Aortic smooth muscle cell (primary cell): ENCODE measurements around the genes ZNF730, PLEKHF1 and URI1.

GRCh38 chr19:22028594-22028943, 17.8 kb upstream of the ZNF208 start:
- RRBS, result no CpG with 5 or more reads among the region's 1 CpG

DNA sequence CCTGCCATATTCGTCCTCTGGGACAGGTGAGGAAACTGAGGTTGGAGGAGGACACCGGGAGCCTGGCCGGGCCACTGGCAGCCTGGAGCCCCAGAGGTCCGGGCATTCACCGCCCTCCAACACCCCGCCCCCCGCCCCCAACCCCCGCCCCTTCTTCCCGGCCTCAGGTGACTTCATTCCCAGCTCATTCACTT, 5.1 kb upstream of the ZNF98 start:
- RRBS, result 2% methylated on average over 4 of the region's 9 CpGs

DNA sequence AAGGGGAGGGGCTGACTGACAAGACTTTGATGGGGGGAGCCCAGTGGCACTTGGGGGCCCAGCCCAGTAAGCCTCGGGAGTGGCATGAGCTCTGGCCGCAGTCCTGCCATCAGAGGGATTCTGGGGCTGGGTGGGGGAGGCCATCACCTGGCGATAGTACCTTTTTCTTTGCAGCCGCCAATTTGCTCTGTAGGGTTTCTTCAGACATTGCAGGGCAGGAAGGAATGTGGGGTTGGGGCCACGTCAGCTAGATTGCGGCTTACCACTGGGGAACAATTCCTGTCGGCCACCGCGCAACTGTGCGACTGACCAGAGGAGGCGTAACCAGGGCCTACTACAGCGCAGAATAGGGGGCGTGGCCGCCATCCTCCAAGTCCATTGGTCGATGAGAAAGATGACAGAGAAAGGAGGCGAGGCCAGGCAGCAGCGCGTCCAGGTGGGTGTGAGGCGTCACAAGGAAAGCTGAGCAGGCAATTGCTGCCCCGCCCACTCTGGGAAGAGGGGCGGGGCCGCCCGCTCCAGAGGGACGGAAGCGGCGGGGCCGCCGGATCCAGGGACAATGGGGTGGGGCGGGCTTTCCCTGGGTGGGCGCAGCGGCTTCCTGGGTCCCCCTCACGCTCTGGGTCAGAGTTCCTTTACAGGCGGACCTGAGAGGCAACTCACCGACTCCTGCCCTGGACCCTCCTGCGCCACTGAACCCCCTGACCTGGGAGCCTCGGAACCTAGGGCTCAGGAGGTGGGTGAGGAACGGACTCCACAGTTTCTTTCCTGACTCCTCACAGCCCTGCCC, 101.8 kb upstream of the ZNF492 start:
- RRBS, result no CpG with 5 or more reads among the region's 37 CpGs

DNA sequence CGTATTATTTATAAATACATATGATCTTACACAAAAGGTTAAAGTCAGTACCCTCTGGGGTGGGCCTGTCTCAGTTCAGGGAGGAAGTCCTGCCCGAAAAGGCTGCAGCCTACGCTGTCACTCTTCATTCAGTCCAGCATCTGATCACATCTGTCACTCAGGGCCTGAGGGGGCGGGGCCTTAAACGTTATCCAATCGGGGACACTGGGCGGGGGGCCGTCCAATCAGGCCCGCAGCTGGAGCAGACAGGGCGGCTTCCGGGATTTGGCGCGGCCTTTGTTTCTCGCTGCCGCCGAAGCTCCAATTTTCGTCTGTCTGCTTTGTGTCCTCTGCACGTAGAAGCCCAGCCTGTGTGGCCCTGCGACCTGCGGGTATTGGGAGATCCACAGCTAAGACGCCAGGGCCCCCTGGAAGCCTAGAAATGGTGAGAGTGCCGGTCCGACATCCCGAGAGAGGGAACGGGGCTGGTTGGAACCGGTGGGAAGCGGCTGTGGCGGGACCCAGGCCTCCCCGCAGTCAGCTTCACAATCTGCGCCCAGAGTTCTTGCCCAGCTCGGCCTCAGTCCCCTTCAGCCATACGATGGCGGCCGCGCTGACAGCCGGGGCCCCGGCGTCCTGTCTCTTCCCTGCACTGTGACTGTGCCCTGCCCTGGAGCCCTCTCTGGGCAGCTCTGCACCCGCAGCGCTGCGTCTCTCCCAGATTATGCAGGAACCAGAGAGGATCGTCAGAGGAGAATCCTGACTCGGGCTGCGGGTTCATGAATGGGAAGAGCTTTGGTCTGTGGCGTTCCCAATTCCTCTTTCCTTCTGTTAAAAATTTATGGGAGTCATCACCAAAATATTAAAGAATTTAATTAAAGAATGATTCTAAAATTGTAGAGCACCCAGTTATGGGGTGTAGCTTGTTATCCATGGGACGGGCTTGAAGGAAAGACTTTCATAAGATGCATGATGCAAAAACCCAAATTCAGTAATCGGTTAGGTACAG, at the start of gene ZNF730:
Gene ZNF730, plus strand, starts transcription at position 273 of the 988 bp plus-strand sequence.
- RRBS, result no CpG with 5 or more reads among the region's 47 CpGs

GRCh38 chr19:23261216-23262037, 11.2 kb upstream of the ZNF724 start:
- RRBS, result no CpG with 5 or more reads among the region's 7 CpGs

GRCh38 chr19:23380275-23380572, 15.0 kb downstream of the ZNF91 start:
- RRBS, result no CpG with 5 or more reads among the region's 3 CpGs

DNA sequence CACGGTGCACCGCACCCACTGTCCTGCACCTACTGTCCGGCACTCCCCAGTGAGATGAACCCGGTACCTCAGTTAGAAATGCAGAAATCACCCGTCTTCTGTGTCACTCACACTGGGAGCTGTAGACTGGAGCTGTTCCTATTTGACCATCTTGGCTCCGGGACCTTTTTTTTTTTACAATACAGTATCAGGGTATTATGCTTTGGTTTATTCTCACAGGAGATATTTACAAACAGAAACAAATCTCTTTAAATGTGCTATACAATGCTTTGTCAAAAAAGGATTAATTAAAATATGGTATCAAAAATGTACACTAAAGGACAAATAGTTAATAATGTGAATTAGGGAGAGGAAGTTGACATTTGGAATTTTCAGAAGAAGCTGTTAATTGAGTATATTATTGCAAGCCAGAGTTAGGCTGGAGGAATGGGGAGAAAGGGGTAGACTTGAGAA, 67.6 kb upstream of the ZNF254 start:
- RRBS, result no CpG with 5 or more reads among the region's 6 CpGs

DNA sequence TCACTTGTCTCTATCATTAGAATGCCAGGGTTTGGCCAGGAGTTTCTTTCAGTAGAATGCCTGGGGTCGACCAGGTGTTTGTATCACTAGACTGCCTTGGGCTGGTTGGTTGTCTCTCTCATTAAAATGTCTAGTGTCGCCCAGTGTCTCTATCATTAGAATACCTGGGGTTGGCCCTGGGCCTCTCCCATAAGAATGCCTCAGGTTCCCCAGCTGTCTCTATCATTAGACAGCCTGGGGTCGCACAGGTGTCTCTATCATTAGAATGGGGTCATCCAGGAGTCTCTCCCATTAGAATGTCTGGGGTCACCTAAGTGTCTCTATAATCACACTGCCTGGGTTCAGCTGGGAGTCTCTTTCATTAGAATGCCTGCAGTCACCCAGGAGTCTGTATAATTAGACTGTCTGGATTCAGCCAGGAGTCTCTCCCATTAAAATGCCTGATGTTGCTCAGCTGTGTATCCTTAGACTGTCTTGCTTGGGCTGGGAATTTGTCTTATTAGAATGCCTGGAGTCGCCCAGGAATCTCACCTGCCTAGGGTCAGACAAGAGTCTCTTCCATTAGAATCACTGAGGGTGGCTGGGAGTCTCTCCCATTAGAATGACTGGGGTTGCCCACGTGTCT, 1450.3 kb downstream of the UQCRFS1 start:
- RRBS, result no CpG with 5 or more reads among the region's 5 CpGs

- RRBS, result 19% methylated on average over 2 of the region's 13 CpGs
Observed at GRCh38 chr19:28403473-28404255, 809.3 kb downstream of the UQCRFS1 start.

GRCh38 chr19:29404992-29405539, 120.7 kb upstream of the VSTM2B start:
- RRBS, result 6% methylated on average over 1 of the region's 26 CpGs

- RRBS, result no CpG with 5 or more reads among the region's 14 CpGs
Observed at GRCh38 chr19:29623707-29624321, 17.7 kb downstream of the POP4 start.

GRCh38 chr19:29664567-29665777, at the start of gene PLEKHF1:
Gene PLEKHF1, plus strand, starts transcription at chr19:29665461.
- RRBS, result 2% methylated on average over 57 of the region's 99 CpGs

GRCh38 chr19:29806095-29806801, 5.5 kb upstream of the CCNE1 start:
- RRBS, result no CpG with 5 or more reads among the region's 9 CpGs

GRCh38 chr19:29841707-29842071, 29.9 kb downstream of the CCNE1 start:
- RRBS, result no CpG with 5 or more reads among the region's 2 CpGs

GRCh38 chr19:29873492-29873799, 61.7 kb downstream of the CCNE1 start:
- RRBS, result 3% methylated on average over 25 of the region's 37 CpGs

GRCh38 chr19:29942064-29943183, at the start of gene URI1:
Gene URI1, plus strand, starts transcription at chr19:29942239.
- RRBS, result 1% methylated on average over 28 of the region's 125 CpGs

GRCh38 chr19:30161250-30161449, 211.0 kb upstream of the ZNF536 start:
- RRBS, result no CpG with 5 or more reads among the region's 1 CpG

DNA sequence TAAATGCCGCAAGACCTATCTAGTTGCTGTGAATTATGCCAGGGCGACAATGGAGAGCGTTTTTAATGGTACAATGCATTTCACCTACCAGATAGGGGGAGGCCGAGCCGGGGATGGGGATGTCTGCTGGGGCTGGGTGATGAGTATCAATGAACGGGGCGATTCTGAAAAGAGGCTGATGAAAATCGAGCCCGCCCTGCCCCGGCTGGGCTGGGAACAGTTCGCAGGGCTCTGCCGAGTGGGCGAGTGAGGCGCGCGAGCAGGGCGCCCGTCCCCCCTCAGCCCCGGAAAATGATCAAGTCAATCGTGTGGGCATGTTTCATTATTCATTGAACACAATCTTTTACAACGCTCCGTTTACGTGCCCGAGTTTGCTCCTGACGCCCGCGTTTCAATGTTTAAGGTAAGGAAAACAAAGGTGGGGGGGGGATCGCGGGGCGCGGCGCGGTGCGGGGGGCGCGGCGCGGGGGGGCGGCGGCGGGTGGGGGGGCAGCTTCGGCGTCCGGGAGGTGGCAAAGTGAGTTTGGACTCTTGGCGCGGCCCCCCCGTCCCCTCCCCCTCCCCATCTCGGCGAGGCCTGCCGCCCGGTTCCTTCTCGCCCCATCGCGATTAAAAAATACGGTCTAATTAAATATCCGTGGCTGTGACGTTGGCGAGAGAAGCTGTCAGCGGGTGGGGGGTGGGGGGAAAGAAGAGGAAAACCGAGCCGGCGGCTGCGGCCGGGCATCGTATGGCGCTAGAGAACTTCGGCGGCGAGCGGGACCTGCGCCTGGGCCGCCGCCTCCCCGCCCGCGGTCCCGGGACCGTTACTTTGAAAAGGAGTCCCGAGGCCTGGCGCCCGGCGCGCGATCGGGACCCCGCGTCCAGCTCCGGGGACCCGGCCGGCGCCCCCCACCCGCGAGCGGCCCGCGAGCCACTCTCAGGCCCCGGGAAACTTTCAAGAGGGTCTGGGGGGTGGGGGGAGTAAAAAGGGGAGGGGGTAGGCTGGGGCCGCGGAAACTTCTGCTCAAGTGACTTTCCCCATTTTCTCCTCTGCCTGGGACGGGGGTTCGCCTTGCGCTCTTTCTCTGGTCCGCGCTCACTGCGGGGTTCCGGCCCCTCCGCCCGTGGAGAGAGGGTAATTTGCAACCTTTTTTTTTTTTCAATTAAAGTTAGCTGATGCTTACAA, 146.5 kb upstream of the ZNF536 start:
- RRBS, result 3% methylated on average over 47 of the region's 108 CpGs

- RRBS, result no CpG with 5 or more reads among the region's 9 CpGs
Observed at GRCh38 chr19:30387298-30387711, 15.1 kb downstream of the ZNF536 start.

- RRBS, result 0% methylated on average over 2 of the region's 40 CpGs
Observed at GRCh38 chr19:30669341-30670370, 297.5 kb downstream of the ZNF536 start.